Paraaortic lymph node (tissue), 1 donor: ENCODE measurements around a stretch of chr10.

DNA sequence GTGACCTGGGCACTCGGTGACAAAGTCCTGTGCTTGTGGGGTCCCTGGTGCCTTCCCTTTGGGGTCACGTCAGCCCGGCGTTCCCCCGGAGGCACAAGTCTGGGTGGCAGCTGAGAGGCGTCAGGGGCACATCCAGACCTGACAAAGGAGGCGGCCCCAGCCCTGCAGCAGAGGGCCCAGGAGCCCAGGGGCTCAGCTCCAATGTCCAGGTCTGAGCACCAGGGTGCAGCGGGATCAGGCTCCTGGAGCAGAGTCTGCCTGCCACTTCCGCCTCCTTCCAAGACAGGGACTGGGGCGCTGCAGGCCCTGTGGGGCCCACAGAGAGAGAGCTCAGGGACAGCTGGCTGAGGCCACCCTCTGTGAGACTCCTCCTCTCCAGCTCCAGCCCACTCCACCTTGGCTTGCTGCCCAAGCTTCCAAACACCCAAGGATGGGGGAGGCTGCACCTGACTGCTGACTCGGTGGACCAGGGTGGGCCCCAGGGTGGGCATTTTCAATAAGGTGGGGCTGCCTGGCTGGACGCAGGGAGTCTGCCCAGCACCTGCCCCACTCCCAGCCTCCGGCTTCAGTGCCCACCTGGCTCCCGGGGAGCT is 1.1 kb upstream of the KNDC1 start:
- PRO-cap: no peak

GRCh38 chr10:133258673-133259810 is 17.6 kb downstream of the ADAM8 start:
- PRO-cap: bidirectional peak, plus-strand start at chr10:133259501, minus-strand start at chr10:133259305

GRCh38 chr10:133264270-133265226 is 12.1 kb downstream of the ADAM8 start:
- PRO-cap: no peak

DNA sequence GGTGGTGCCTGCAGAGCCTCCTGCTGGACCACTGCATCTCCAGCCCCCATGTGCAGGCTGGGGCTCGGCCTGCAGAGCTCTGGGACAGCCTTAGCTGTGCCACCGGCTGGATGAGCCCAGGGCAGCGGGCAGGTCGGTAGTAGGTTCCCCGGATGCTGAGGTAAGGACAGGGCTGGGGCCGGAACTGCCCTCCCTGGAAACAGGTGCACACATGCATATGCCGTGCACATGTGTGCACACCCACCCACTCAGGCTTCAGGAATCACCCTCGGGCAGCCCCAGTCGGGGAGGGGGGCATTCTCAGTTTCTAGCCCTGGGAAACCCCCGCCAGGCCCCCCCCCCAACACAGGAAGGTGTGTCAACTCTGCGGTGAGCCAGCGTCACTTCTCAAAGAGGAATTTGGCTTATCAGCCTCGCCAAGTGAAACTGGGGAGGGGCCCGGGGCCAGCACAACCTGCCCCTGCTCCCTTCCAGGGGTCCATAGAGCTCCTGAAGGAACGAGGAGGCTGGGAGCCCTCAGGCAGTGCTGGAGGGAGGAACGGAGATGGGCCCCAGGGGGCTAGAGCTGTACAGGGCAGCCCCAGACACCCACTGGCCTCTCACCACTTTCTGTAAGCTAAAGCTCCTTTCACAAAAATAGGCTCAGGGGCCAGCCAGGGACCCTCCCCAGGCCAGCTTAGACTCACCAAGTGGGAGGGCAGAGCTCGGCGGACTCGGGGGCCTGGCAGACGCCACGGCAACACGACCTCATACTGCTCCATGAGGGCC is 1.7 kb downstream of the ADAM8 start:
- PRO-cap: unidirectional peak, plus-strand start at position 419 of the sequence

DNA sequence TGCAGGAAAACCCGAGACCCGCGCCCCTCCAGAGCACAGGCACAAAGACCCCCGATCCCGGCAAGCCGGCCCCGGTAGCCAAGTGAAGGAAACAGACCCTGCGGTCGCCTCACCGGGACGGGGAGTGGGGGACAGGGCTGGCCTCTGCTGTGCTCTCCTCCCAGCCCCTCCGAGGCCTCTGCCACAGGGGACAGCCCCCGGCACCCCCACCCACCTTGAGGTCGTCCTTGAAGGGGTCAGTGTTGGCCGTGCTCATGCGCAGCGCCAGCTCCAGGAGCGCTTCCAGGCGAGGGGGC is 11.2 kb upstream of the ADAM8 start:
- PRO-cap: no peak

GRCh38 chr10:133329272-133330088 is 7.2 kb downstream of the CALY start:
- PRO-cap: no peak

DNA sequence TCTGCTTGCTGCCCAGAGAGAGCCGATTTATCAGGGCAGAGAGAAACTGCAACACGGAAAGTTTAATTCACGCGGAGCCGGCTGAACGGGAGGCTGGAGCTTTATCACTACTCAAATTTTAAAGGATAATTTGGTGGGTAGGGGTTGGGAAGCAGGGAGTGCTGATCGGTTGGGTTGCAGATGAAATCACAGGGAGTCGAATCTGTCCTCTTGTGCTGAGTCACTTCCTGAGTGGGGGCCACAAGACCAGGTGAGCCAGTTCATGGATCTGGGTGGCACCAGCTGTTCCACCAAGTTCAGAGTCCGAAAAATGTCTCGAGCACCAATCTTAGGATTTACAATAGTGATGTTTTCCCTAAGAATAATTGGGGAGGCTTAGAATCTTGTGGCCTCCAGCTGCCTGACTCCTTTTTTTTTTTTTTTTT is 3.6 kb upstream of the PRAP1 start:
- PRO-cap: no peak

GRCh38 chr10:133358568-133359273 is 902 bp upstream of the FUOM start:
- PRO-cap: no peak

GRCh38 chr10:133378005-133379143 is 688 bp upstream of the PAOX start:
- PRO-cap: bidirectional peak, plus-strand start at chr10:133378795, minus-strand start at chr10:133378582; unidirectional peak, minus-strand start at chr10:133378939; bidirectional peak, plus-strand start at chr10:133379288, minus-strand start at chr10:133379044

- PRO-cap: no peak
Observed at GRCh38 chr10:133511720-133512078, 15.5 kb upstream of the CYP2E1 start.

GRCh38 chr10:133516177-133516395 is 11.1 kb upstream of the CYP2E1 start:
- PRO-cap: no peak